ENCODE results near the genes HINFP and NHERF4.

DNA sequence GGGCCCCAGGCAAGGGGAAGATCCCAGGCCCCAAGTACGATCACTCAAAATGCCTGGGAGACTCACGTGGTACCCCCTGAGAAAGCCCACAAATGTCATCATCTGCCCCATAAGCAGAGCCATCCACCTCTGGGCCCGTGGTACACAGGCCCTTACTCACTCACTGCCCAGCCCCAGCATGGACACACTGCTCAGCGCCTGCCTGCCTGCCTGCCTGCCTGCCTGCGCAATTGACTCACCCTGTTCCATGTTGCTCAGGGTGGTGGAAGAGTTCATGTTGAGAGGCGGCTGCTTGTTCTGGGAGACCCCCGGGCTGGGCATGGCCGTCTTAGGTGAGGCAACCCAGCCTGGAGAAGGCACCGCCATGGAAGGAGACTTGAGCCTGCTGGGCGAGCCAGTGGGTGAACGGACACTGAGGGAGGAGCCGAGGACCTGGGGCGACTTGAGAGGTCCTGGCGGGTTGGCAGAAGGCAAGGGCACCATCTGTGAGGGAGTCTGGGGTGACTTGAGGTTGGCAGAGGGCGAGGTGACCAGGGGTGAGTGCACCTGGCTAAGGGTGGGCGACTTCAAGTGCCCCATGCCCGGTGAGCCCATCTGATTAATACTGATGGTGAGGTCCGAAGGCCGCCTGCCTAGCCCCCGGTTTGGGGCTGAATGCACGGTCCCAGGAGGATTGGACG, 16.8 kb downstream of the CXCR5 start:
- RRBS = 86% methylated on average over 6 of the region's 22 CpGs

DNA sequence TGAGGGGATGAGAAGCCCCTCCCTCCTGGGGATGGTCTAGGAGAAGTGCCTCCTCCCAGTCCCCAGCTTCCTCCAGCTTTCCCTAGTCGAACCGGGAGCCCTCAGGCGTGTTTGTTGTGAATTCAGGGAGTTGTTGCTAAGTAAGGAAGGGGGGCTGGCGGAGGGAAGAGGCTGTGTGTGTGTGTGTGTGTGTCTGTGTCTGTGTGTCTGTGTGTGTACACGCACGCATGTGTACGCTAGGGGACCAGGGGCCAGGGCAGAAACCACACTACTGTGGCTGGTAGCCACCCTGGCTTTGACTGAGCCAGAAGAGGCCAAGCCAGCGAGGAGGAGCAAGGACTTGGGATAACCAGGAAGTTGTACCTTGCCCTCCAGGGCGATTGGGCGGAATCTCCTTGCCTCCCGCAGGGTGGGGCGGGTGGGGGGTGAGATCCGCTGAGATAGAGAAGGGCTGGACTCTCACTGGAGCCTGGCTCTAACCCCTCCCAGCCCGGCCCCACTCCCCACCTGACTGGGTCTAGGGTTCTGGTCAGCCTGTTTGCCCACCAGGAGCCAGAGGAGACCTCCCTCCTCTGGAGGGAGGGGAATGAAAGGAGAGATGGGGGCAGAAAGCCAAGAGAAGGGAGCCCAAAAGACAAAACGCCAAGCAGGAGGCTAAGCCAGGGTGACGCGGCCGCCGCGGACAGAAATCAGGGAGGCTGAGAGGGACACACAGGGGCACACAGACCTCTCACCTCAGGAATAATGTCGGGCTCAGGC, 7.5 kb downstream of the BCL9L start:
- RRBS = no CpG with 5 or more reads among the region's 21 CpGs

DNA sequence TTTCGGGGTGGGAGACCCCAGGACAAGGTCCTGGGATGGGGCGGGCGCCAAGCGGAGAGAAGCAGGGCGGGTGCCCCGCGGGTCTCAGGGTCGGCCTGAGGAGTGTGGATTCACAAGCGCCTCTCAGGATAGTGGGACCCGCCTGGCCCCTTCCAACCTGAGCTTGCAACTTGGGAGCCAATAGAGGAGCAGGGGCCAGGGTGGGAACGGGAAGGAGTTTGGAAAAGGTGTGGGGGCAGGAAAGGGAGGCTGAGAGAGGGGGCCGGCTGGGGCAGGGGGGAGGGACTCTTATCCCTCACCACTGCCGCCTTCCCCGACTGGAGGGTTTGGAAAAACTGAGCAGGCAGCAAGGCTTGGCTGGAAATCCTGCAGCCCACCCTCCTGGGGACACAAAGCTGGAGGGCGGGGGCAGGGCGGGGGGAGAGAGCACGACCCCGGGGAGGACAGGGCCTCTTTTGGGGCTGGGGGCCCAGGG, 3.3 kb upstream of the BCL9L start:
- RRBS = no CpG with 5 or more reads among the region's 18 CpGs

- RRBS = no CpG with 5 or more reads among the region's 4 CpGs
These were observed 11.2 kb downstream of the TRAPPC4 start for GRCh38 chr11:119029760-119030091.

DNA sequence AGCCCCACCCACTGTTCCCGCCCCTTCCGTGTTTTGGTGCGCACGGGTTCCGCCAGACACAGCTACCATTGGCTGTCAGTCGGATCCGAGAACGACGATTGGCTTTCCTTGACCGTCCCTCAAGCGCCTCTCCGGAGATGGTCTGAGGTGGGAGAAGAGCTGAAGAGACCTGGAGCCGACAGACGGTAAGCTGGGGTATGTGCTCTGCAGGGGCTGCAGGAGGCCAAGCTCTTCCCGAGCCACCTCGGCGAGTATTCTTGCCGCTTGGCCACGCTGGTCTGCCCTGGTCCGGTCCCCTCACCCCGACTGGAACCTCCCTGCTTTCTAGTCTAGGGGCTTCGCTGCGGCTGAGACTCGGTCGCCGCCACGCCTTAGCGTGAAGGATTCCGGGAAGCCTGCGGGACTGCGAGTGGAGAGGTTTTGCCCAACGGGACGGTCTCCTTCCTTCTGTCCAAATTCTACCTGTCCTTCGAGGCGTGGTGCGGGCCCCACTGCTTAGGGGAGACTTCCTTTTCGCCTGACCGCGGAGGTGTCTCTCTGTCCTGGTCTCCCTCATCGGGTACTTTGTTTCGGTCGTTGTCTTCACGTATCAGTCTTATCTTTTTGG, at the start of gene HINFP:
Gene HINFP, plus strand, starts transcription at position 126 of the 607 bp plus-strand sequence.
- RRBS = 1% methylated on average over 8 of the region's 43 CpGs

- RRBS = no CpG with 5 or more reads among the region's 6 CpGs
These were observed at the start of gene NHERF4 for GRCh38 chr11:119185361-119185615. Gene NHERF4 (plus strand): TSS chr11:119185475.

DNA sequence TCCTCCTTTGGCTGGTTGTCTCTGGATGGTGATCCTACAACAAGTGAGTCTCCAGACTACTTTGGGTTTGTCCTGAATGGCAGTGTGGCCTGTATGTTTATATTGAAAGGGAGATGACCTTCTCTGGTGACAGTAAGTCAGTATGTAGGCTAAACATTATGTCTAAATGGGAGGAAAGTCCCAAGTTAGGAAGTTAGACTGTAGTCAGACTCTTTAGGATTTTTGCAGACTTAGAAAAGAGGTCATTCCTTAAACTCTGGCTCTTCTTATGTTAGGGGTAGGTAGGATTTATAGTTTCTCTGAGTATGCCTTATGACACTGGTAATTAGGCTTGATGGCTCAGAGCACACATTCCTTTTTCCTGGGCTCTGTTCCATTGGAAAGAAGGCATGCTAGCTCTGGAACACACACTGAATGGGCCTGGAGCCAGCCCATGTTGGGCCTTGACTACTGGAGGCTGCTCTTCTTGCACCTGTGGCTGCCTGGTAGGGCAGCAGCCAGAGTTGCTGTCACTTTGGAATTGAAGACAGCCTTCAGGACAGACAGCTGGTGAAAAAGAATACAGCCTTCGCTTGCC, 18.3 kb downstream of the MCAM start:
- RRBS = no CpG with 5 or more reads among the region's 1 CpG

DNA sequence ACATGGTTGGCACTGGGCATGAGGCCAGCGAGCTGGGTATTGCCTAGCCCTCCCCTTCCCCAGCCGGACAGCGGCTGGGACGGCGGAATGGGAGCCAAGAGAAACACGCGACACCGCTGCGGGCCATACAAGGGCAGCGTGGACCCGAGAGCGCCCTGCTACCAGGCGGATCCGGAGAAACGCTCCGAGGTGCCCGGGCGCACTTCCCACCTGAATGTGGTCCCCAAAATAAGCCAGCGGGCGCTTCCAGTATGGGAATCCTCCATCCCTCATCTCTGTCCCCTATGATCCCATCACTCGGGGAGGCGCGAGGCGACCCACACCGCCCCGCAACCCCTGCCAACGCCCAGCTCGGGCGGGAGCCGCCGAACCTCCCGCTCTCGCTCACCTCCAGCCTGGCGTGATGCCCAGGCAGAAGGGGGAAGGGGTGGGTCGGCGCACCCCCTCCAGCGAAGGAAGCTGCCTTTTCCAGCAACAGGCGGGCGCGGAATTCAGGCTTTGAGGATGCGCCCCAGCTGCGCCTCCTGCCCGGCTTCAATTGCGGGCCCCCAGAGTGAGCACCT, 675 bp downstream of the MCAM start:
- RRBS = 2% methylated on average over 8 of the region's 44 CpGs

GRCh38 chr11:119486079-119486334, 63.0 kb upstream of the THY1 start:
- RRBS = no CpG with 5 or more reads among the region's 5 CpGs

- RRBS = no CpG with 5 or more reads among the region's 6 CpGs
These were observed 138.0 kb downstream of the NECTIN1 start for GRCh38 chr11:119590610-119591704.

- RRBS = no CpG with 5 or more reads among the region's 19 CpGs
These were observed 64.8 kb downstream of the NECTIN1 start for GRCh38 chr11:119664008-119664807.

- RRBS = no CpG with 5 or more reads among the region's 6 CpGs
These were observed 34.7 kb downstream of the NECTIN1 start for GRCh38 chr11:119694167-119694854.

GRCh38 chr11:119734677-119735105, 5.7 kb upstream of the NECTIN1 start:
- RRBS = no CpG with 5 or more reads among the region's 3 CpGs

DNA sequence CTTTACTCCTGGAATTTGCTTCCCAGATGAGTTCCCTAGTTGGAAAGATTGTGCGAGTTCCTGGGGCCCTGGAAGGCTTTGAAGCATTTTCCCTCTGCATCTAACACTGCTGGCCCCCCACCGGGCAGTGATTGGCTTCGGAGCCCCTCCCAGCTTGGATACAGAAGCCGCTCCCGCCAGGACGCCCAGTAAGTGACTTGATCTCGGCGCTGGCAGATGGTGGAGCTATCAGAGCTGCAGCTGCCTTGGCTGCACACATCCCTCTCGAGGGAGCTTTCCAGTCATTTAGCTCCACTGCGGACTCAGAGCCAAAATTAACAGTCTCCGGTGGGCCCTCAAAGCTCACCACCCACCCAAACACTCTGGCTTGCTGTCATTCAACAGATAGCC, 162.4 kb downstream of the TRIM29 start:
- RRBS = no CpG with 5 or more reads among the region's 11 CpGs

GRCh38 chr11:120336618-120337309, 551 bp downstream of the ARHGEF12 start:
- RRBS = 1% methylated on average over 16 of the region's 57 CpGs

- RRBS = no CpG with 5 or more reads among the region's 4 CpGs
These were observed 63.5 kb upstream of the GRIK4 start for GRCh38 chr11:120447825-120448578.

DNA sequence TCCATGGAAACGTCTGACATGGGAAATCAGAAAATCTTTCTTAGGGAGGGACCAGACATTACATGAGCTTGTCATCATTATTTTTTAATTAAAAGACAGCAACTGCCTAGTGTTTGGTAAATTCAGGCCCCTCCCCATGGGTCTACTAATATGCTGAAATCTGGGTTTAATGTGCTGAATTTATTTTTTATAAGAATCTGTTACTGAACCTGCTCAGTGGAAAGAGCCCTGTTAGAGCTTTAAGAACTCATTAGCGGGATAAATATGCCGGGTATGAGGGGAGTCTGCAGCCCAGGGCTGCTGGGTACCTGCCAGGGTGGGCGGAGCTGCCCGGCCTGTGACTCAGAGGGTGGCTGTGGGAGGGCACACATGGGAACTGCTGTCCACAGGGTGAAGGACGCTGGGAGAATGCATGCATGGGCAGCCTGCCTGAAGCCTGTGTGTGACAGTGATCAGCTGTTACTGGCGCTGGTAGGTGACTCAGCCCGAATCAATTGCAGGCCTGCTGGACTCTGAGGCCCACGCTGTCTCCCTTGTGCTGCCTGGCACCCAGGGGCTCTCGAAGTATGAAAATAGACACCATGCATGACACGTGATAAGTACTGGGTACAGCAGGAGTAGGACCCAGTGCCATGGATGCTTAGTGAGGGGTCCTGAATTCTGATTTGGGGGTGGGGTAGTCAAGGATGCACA, 36.2 kb downstream of the GRIK4 start:
- RRBS = 1% methylated on average over 3 of the region's 11 CpGs

DNA sequence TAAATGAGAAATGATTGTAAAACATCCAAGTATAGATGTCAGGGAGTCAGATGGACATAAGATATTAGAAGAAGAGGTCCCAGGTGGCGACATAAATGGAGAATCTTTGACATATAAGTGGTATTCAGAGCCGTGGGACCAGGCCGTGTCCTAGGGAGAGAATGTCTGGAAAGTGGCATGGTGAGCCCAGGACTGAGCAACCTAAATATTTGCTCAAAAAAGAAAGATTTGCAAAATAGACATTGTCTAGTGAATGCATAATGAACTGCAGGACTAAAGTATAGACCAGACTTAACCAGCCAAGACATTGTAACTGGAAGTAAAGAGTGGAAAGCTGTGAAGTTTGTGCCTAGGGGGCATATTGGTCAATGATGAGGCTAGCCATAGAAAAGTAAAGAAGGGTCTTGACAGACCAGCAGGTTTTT, 171.9 kb downstream of the GRIK4 start:
- RRBS = no CpG with 5 or more reads among the region's 3 CpGs

- RRBS = no CpG with 5 or more reads among the region's 7 CpGs
These were observed 140.1 kb upstream of the TBCEL start for GRCh38 chr11:120883725-120884254.